ENCODE measurements around a stretch of chr1.

GRCh38 chr1:8011863-8013070, 13.8 kb downstream of the ERRFI1 start:
- PRO-cap = no peak

GRCh38 chr1:8014417-8014607, 11.8 kb downstream of the ERRFI1 start:
- PRO-cap = no peak

DNA sequence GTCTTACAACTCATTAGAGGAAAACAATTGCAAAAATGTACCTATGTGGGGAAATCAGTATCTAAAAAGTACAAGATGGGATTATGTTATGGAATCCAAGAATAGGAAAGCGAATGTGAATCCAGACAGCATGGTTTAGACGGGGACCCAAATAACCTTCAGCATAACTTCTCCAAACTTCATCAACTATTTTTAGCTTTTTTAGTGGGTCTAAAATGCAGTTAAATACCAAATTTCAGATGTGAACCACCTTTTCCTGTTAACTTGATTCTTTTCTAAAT, 7.7 kb downstream of the ERRFI1 start:
- PRO-cap = no peak

- PRO-cap = no peak
Observed at GRCh38 chr1:8076937-8077748, 51.0 kb upstream of the ERRFI1 start.

GRCh38 chr1:8082878-8083342, 56.8 kb upstream of the ERRFI1 start:
- PRO-cap = no peak

GRCh38 chr1:8093261-8094146, 67.4 kb upstream of the ERRFI1 start:
- PRO-cap = no peak

- PRO-cap = no peak
Observed at GRCh38 chr1:8169781-8170611, 143.9 kb upstream of the ERRFI1 start.

DNA sequence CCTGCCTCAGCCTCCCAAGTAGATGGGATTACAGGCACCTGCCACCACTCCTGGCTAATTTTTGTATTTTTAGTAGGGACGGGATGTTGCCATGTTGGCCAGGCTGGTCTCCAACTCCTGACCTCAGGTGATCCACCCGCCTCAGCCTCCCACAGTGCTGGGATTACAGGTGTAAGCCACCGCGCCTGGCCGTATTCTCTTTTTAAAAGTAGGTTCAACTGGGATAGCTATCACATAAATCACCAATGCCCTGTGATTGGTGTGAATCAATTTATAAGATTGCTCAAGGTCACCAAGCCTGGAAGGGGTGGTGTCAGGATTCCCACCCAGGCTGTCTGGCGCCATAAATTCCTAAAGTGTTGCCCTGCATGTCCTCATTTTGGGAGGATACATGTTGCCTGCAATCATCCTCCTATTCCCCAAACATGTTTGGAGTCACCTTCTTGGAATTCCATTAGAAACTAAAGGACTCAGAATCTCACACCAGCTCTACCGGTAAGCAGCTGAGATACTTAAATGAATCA, 54.3 kb upstream of the SLC45A1 start:
- PRO-cap = no peak

DNA sequence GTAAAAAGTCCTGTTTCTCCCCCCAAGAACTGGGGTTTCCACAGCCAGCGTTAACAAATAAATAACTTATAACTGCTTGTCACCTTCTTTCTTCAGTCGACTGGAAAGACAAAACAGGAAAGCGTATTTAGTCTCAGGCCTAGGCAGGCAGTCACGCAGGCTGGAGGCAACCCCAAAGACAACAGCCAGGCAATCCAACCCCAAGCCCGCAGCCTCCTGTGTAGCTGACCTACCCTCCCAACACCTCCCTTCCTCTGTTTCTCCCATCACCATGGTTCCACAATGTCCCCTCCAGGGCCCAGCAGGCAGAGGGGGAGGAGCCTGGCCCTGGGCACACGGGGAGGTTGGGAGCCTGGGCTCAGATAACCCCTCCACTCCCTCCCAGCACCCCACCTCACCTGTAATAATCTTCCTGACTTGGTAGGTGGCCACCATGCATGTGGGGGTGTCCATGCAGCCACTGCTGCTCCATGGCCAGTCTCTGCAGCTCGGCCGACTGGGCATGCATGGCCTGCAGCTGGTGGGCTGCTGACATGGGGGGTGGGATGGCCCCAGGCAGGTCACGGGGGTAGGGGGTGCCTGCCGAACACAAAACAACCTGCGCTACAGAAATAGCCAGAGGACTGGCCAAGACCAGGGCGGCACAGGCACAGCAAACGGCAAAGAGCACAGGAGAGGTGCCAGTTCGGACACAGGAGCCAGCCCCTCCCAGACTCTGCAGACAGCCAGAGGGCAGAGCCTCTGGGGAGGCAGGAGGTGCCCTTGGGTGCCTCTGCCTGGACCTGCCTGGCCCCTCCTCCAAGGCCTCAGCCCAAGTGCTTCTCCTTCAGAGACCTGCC, 37.3 kb downstream of the SLC45A1 start:
- PRO-cap = no peak

GRCh38 chr1:8382701-8383403, 64.9 kb downstream of the SLC45A1 start:
- PRO-cap = no peak

DNA sequence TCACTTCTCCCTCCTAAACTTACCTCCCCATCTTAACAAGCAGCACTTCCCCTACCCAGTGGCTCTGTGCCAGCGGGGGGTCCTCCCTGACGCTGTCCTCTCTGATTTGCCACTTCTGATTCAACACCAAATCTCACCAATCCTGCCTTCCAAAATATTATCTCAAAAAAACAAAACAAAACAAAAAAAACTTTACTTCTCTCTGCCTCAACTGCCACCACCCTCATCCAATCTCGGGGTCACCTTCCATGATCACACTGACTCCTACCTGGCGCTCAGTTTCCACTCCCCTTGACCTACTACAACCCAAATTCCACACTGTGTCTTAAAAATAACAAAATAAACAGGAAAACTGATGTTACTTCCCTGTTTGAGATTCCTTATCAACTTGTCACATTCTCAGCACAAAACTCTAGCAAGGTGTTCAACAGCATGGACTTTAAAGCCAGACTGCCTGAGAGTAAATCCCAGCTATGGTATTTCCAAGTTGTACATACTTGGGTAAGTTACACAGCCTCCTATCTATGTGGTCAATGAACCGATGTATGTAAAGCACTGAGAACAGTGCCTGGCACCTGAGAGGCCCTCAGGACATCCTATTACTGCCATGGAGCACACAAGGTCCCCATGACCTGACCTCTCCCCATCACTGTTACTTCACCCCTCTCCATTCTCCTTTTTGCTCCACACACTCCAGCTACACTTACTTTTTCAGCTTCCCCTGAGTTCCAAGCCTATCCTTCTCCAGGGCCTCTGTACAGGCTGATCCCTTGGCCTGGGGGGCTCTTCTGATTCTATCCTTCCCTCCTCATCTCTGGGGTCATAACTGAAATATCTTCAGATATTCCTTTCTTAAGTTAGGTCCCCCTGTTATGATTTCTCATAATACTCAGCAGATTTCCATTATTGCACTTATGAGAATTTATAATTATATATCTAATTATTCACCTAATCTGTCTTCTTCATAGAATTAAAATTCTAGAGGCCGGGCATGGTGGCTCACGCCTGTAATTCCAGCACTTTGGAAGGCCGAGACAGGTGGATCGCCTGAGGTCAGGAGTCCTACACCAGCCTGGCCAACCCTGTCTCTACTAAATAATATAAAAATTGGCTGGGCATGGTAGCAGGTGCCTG, 73.2 kb downstream of the SLC45A1 start:
- PRO-cap = no peak

DNA sequence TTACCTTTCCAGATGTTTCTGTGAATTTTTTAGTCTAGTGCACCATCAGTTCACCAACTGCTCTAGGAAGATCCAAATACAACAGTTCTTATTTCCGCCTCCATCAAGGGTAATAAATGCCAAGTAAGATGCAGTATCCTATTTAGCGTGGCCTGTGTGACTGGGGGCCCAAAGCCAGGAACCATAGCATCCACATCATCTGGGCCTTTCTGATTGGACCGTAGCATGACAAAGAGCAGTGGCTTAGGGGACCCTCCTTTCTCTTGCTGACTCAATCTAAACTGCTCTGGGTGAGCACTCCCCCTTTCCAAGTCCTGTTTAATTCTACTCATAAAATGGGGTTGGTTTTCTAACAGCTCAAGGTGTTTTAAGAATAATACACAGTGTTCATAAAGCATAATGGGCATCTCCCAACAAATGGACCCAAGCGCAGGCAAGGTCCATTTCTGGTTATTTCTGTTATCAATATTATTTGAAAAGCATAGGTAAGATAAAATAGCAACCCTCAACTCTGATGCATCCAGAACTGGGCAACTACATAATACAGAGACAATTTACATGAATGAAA, 75.4 kb downstream of the SLC45A1 start:
- PRO-cap = no peak

DNA sequence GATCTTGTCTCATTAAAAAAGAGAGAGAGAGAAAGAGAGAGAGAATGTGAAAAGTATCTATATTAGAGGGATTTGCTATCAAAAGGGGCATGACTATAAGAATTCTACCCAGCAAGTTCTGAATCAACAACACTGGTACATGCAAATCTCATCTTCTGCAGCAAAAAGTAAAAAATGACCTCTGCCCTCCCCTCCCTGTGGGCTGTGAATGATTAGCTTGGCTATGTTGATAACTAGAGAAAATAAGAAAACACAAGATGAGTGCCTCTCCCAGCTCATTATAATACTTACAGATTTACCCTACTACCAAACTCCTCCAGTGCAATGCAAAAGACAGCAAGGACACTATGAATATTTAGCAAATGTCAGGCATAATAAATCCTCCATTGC, 102.4 kb downstream of the SLC45A1 start:
- PRO-cap = no peak

- PRO-cap = no peak
Observed at GRCh38 chr1:8424447-8424551, 106.4 kb downstream of the SLC45A1 start.

- PRO-cap = bidirectional peak, plus-strand start at chr1:8424764, minus-strand start at chr1:8424814
Observed at GRCh38 chr1:8424552-8425259, 106.8 kb downstream of the SLC45A1 start.

DNA sequence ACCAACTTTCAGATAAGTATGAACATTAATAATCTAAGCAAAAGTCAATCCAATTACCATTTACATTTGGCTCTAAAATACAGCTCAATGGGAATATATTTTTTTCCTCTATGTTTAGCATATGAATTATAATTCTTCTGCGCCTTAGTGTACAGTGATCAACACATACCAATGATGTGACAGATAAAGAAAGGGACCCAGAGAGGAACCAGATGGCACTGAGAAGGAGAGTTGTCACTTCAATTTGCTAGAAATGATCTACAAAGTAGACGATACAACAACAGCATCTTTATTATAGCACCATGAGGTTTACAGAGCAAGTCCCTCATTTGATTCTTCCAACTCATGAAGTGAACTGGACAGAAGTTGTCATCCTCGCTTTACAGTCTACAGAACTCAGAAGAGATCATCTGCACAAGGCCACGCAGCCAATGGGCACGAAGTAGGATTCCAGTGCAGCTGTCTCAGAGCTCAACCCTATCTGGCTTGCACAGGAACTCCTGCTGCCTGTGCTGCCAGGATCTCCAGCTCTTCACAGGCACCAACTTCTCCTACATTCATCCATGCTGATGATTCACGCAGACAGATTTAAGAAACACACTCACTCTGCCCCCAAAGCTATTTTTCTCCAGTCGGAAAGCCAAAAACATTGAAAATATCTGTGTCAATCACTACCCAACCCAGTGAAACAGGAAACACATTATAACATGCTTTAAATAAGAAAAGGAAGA, 157.2 kb downstream of the RERE start:
- PRO-cap = no peak

GRCh38 chr1:8789288-8790087, 28.0 kb downstream of the RERE start:
- PRO-cap = no peak

DNA sequence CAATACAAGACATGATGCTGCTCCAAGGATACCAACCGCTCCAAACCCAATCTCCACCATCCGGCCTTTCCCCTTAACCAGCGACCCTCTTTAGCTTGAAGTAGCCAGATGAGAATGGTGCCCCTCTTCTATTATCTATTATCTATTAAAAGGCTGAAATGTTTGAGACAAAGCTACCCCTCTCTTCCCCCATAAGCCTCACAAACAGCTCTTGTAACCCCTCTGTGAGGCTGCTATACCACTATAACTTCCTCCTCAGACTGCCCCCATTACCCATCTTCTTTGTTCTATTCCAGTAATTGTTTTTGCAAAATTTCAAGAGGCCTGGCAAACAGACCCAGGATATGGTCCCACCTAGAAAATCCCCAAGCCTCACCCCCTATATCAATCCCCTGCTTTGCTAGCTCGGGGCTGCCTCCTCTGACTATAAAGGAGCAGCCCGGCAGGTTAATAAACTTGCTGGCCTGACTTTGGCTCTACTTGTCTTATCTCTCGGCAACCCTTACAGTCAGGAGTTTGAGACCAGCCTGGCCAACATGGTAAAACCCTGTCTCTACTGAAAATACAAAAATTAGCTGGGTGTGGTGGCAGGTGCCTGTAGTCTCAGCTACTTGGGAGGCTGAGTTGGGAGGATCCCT, 18.4 kb upstream of the CA6 start:
- PRO-cap = no peak

DNA sequence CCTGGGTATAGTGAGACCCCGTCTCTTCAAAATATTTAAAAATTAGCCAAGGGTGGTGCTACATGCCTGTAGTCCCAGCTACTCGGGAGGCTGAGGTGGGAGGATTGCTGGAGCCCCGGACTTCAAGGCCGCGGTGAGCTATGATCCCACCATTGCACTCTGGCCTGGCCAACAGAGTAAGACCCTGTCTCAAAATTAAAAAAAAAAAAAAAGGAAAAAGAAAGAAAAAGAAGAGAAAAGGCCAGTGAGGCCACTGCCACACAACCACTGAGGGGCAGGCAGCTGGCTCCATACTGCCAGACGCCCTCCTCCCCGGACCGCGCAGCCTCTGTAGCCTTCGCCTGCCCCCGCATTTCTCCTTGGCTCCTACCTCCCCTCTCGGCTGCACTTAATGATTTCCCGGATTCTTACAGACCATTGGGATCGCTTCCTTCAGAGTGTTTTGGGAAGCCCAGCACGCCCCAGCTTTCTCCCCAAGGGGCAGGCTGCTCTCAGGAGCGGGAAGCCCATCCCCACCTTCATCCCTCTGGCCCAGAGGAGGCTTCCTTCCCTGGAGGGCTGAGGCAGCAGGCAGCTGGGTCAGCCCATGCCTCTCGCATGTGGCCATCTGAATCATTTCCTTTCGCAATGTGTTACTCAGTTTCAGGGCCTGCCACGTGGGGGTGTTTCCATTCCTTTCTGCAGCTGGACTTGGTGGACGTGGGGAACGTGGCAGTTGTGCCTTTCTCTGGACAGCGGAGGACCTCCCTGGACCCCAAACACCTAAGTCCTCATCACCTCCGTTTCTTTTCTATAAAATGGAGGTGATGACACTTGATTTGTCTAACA, 2.4 kb downstream of the SLC2A5 start:
- PRO-cap = no peak

DNA sequence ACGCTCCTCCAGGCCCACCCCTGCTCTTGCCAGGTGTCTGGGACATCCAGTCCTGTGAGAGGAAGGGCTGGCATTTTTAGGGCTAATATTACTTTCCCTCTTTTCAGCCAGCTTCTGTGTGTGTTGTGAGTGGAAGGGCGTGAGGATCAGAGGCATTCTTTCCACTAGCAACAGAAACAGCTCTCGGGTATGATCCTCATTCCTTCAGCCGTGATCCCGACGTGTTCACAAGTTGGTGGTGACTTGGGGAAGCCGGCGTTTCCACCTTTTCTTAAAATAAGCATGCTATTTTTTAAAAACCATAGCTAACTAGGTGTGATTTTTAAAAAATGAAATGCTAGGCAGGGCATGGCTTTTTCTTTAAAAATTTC, 834 bp upstream of the GPR157 start:
- PRO-cap = bidirectional peak, plus-strand start at position 117 of the sequence, minus-strand start outside the sequence; bidirectional peak, plus-strand start outside the sequence, minus-strand start at position 261 of the sequence

All from sciatic nerve (tissue), 1 donor.